H1 (cell line): Measurements from ENCODE around the genes MAGI2 and PCLO.

DNA sequence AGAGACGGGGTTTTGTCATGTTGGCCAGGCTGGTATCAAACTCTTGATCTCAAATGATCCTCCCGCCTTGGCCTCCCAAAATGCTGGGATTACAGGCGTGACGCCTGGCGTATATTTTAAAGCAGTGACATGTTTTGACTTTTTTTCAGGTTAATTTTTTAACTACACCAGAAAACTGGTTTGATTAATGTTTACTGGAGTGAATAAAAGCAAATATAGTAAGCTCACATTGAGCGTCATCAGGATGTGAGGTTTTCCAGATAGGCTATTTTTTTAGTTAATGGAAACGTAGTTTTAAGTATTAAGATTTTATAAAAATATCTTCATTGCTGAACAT, 37.4 kb downstream of the TMEM60 start:
- RRBS: no CpG with 5 or more reads among the region's 7 CpGs
CAGE:
- cytosol, long polyA plus RNA: no peak
- long polyA plus RNA: no peak
- nucleus, long polyA plus RNA: no peak

GRCh38 chr7:77788529-77789230, 9.6 kb downstream of the TMEM60 start:
- RRBS: no CpG with 5 or more reads among the region's 3 CpGs
CAGE:
- cytosol, long polyA plus RNA: no peak
- long polyA plus RNA: no peak
- nucleus, long polyA plus RNA: no peak

GRCh38 chr7:77797920-77798282, 333 bp downstream of the TMEM60 start:
- RRBS: 3% methylated on average over 6 of the region's 26 CpGs
CAGE:
- cytosol, long polyA plus RNA: no peak
- long polyA plus RNA: no peak
- nucleus, long polyA plus RNA: no peak

DNA sequence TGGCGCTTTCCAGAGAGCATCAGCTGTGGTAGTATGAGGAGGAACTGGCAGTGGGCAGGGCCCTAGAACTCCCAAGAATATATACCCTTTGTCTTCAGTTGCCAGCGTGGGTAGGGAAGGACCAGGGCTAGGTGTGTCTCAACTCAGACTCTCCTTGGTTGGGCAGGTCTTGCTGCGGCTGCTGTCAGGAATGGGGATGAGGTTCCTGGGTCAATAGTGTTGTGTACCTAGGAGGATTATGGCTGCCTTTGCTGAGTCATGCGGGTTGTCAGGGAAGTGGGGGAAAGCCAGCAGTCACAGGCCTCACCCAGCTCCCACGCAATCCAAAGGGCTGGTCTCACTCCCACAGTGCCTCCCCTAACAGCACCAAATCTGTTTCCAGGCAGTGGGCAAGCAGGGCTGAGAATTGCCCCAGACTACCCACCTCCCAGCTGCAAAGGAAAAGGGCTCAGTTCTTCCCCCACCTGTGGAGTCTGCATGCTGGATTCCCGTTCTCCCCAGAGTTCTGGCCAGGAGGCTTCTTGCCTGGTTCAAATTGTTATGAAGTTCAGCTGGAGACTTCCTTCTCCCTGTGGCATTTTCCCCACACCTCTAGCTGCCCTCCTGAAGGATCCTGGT, 191.9 kb upstream of the TMEM60 start:
- RRBS: no CpG with 5 or more reads among the region's 6 CpGs
CAGE:
- cytosol, long polyA plus RNA: no peak
- long polyA plus RNA: no peak
- nucleus, long polyA plus RNA: no peak

GRCh38 chr7:79453362-79454404, at the start of gene MAGI2:
TSS of gene MAGI2 (minus strand) at chr7:79453667.
- RRBS: 3% methylated on average over 20 of the region's 72 CpGs
CAGE:
- cytosol, long polyA plus RNA: start-site peak on the plus strand at chr7:79453960-79454008, 15 reads
- long polyA plus RNA: start-site peak on the plus strand at chr7:79453983-79454065, 10 and 5 reads in 2 replicates
- nucleus, long polyA plus RNA: start-site peak on the plus strand at chr7:79453970-79454070, 12 reads

GRCh38 chr7:80744657-80745380, 106.4 kb downstream of the CD36 start:
- RRBS: no CpG with 5 or more reads among the region's 7 CpGs
CAGE:
- cytosol, long polyA plus RNA: no peak
- long polyA plus RNA: no peak
- nucleus, long polyA plus RNA: no peak

GRCh38 chr7:80840260-80840630, 78.6 kb downstream of the SEMA3C start:
- RRBS: no CpG with 5 or more reads among the region's 6 CpGs
CAGE:
- cytosol, long polyA plus RNA: no peak
- long polyA plus RNA: no peak
- nucleus, long polyA plus RNA: no peak

DNA sequence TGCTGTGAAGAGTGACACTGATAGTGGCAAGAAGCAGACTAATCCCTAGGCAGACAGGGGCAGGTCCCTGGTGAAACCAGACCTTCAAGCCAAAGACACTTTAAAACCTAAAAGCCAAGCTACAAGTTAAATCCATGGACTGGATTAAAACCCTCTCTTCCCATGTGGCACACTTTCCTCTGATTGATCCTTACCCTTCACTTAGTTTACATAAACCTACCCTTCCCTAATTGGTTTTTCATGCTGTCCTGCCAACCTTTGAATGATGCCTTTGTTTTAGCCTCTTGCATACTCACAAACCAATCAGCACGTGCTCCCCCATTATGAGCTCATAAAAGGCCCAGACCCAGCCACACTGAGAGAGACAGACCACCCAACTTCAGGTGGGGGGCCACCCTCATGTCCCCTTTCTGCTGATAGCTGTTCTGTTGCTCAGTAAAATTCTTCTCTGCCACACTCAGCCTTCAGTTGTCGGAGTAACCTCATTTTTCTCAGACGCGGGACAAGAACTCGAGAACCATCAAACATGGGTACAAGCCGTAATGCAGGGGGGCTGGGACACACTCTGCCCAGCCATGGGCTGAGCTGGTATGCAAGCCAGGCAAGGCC, 51.5 kb downstream of the CACNA2D1 start:
- RRBS: no CpG with 5 or more reads among the region's 6 CpGs
CAGE:
- cytosol, long polyA plus RNA: no peak
- long polyA plus RNA: no peak
- nucleus, long polyA plus RNA: no peak

DNA sequence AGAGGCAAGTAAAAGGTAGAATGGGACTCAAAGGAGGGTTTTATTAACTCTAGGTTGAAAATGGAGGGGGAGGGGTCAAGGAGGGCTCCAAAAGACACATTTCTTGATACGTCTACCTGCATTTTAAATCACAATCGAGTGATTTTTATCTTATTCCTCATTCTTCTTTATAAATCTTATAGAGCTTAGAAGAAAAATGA, 49.6 kb downstream of the CACNA2D1 start:
- RRBS: no CpG with 5 or more reads among the region's 2 CpGs
CAGE:
- cytosol, long polyA plus RNA: no peak
- long polyA plus RNA: no peak
- nucleus, long polyA plus RNA: no peak

- RRBS: 1% methylated on average over 33 of the region's 82 CpGs
CAGE:
- cytosol, long polyA plus RNA: no peak
- long polyA plus RNA: no peak
- nucleus, long polyA plus RNA: no peak
Observed at GRCh38 chr7:83162337-83163353, at the start of gene PCLO. TSS of gene PCLO (minus strand) at chr7:83162884.

DNA sequence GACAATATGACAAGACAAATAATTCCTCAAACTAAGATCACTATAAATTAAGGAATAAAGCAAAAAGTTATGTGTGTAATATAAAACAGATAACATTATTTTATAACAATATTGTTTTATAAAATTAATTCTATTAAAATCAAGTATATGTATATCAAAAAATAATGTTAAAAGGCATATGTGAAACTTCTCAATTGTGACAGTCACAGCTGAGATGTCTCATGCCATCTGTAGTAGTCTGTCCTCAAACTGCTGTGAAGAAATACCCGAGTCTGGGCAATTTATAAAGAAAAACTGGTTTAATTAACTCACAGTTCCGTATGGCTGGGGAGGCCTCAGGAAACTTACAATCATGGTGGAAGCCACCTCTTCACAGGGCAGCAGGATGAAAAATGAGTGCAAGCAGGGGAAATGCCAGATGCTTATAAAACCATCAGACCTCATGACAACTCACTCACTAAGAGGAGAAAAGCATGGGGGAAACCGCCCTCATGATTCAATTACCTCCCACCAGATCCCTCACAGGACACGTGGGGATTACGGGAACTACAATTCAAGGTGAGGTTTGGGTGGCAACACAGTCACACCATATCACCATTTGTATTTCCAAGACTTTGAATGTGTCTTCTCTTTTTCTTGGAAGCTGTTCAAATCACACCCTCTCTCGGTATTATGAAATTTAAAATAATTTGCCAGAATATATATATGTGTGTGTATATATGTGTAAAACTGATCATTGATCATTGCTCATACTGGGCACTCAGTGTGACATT, 80.3 kb downstream of the SEMA3D start:
- RRBS: no CpG with 5 or more reads among the region's 6 CpGs
CAGE:
- cytosol, long polyA plus RNA: no peak
- long polyA plus RNA: no peak
- nucleus, long polyA plus RNA: no peak

- RRBS: no CpG with 5 or more reads among the region's 5 CpGs
CAGE:
- cytosol, long polyA plus RNA: no peak
- long polyA plus RNA: no peak
- nucleus, long polyA plus RNA: no peak
Observed at GRCh38 chr7:86931495-86932614, 127.6 kb downstream of the ELAPOR2 start.

- RRBS: no CpG with 5 or more reads among the region's 16 CpGs
CAGE:
- cytosol, long polyA plus RNA: no peak
- long polyA plus RNA: no peak
- nucleus, long polyA plus RNA: no peak
Observed at GRCh38 chr7:87153073-87153368, 768 bp downstream of the DMTF1 start.

GRCh38 chr7:87184211-87184969, 32.1 kb downstream of the DMTF1 start:
- RRBS: no CpG with 5 or more reads among the region's 7 CpGs
CAGE:
- cytosol, long polyA plus RNA: no peak
- long polyA plus RNA: no peak
- nucleus, long polyA plus RNA: no peak

- RRBS: no CpG with 5 or more reads among the region's 3 CpGs
CAGE:
- cytosol, long polyA plus RNA: no peak
- long polyA plus RNA: no peak
- nucleus, long polyA plus RNA: no peak
Observed at GRCh38 chr7:87505147-87505473, 29.6 kb upstream of the ABCB4 start.

- RRBS: 2% methylated on average over 8 of the region's 33 CpGs
CAGE:
- cytosol, long polyA plus RNA: no peak
- long polyA plus RNA: no peak
- nucleus, long polyA plus RNA: no peak
Observed at GRCh38 chr7:87627496-87628030, 635 bp upstream of the RUNDC3B start.

- RRBS: 2% methylated on average over 12 of the region's 27 CpGs
CAGE:
- cytosol, long polyA plus RNA: no peak
- long polyA plus RNA: no peak
- nucleus, long polyA plus RNA: no peak
Observed at GRCh38 chr7:87875619-87876007, 547 bp downstream of the SLC25A40 start.

DNA sequence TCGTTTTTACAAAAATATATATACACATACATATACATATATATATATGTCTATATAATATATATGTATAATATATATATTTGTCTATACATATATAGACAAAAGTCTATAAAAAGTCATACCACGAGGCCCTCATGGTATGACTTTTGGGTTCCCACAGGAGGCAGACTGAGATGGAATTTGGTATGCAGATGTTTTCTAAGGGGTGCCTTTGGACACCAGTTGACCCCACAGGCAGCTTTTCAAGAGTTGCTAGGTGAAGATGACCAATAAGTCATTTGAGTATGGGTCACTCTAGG, 23.4 kb upstream of the ADAM22 start:
- RRBS: no CpG with 5 or more reads among the region's 2 CpGs
CAGE:
- cytosol, long polyA plus RNA: no peak
- long polyA plus RNA: no peak
- nucleus, long polyA plus RNA: no peak

DNA sequence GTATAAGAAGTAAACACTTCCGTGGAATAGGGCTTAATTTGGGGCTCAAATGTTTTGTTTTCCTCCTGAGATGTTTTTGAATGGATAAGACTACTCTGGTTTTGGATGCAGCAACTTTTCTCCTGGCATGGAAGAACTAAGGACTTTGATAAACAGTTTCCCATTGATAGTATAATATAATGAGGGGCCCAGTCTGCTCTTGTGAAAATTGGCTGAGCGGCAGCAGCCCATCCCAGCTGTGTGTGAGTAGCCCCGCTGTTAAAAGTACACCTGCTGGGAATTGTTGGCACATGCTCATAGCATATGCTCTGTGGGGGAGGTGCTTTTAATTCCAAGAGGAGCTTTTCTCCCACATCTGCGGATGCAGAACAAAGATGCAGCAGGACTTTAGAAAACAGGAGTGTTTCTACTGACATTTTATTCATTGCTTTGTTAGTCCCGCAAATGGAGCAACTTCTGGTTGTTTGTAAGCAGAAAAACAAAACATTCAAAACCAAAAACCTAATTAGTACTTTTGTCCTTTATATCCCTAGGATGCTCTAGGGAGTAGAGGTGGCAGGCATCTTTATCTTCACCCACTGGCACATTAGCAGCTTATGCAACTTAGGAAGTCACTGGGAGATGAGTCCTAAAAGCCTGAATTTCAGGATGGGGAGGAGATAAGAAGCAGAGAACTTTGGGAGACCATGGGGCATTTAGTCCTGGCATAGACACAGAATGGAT, 19.0 kb downstream of the SRI start:
- RRBS: no CpG with 5 or more reads among the region's 5 CpGs
CAGE:
- cytosol, long polyA plus RNA: no peak
- long polyA plus RNA: no peak
- nucleus, long polyA plus RNA: no peak

GRCh38 chr7:90242411-90242912, 2.5 kb upstream of the CFAP69 start:
- RRBS: no CpG with 5 or more reads among the region's 1 CpG
CAGE:
- cytosol, long polyA plus RNA: no peak
- long polyA plus RNA: no peak
- nucleus, long polyA plus RNA: no peak